Retinal pigment epithelial cell (primary cell): ENCODE measurements around a stretch of chr14.

DNA sequence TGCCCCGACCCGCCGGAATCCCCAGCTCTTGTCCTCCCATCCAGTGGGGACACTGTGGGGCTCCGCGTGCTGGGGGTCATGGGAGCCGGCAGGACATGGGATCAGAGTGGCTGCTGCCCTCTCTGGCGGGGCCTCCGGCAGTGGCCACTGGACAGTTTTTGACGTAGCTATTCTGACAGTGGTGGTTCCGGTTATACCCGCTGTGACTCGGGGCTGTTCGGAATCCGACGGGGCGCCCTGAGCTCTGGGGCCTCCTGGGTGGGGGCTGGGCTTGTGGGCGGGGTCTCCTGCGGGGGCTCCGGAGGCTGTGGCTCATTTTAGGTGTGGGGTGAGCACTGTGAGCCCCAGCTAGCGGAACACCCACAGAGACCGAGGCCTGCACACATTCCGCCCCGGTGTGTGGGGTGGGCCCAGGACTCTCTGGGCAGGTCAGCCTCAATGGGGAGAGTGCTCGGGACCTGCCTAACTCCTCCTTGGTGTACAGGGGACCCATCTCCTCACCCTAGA lies 374.1 kb downstream of the TMEM121 start:
- RRBS, result 93% methylated on average over 11 of the region's 24 CpGs

DNA sequence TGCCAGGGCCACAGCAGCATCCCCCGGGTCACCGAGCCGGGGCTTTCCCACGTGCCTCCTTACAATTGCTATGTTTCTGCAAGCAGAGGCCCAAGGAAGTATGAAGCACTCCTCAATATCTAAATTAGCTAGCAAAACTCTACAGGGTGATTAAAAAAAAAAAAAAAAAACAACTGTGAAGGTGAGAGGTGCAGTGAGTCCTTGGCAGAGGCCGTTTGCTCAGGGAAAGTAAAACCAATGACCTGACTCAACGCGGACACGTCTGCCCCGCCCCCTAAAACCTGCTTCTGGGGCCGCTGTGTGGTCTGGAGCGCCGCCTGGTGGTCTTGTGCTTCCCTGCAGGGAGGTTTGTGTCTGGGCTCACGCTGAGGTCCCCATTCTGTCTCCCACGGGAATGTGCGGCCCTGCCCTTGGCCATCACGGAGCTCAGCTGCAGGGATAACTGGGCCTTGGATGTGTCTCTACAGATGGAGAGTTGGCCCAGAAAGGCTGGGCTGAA lies 418.5 kb downstream of the TMEM121 start:
- RRBS, result no CpG with 5 or more reads among the region's 16 CpGs

GRCh38 chr14:105986330-105986705 lies 459.9 kb downstream of the TMEM121 start:
- RRBS, result no CpG with 5 or more reads among the region's 5 CpGs

GRCh38 chr14:106004840-106005972 lies 478.8 kb downstream of the TMEM121 start:
- RRBS, result no CpG with 5 or more reads among the region's 10 CpGs

DNA sequence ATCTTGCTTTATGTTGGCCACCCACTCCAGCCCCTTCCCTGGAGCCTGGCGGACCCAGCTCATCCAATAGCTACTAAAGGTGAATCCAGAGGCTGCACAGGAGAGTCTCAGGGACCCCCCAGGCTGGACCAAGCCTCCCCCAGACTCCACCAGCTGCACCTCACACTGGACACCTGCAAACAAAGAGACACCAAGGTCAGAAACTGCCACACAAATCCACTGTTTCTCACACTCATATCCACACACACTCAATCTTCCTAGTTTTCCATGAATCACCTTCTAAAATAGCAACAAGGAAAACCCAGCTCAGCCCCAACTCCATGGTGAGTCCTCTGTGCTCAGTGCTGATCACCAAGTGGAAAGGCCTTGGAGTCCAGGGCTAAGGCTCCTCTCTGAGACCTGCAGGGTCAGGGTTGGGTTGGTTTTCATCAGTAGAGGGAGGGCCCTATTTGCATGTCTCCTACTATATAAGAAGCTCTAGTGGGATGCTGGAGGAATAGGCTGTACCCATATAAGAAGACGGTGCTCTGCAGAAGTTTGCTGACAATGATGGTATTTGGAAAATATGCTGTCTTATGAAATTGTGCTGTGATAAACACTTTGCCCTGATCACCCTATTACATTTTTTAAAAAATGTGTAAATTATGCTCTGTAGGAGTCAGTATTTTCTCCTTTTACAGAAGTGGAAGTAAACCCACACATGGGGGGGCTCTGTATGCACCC lies 536.1 kb downstream of the TMEM121 start:
- RRBS, result no CpG with 5 or more reads among the region's 2 CpGs

- RRBS, result no CpG with 5 or more reads among the region's 6 CpGs
Measured at GRCh38 chr14:106211361-106211804, 685.0 kb downstream of the TMEM121 start.

DNA sequence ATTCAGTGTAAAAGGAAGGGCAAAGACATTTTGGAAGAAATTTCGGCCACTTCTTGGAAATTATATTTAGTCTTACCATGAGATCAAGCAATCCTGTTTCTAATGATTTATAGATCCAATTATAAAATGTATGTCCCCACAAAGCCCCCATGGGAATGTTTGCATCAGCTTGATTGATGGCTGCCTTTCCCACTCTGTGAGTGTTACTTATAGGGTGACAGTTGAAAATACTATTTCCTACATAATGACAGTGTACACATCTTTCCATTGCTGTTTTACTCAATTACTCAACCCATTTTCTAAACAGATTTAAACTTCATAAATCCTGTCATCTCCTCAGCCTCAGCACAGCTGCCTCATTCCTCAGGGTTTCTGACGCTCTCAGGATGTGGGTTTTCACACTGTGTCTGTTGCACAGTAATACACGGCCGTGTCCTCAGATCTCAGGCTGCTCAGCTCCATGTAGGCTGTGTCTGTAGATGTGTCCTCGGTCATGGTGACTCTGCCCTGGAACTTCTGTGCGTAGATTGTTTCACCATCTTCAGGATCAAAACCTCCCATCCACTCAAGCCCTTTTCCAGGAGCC lies 749.9 kb downstream of the TMEM121 start:
- RRBS, result no CpG with 5 or more reads among the region's 6 CpGs

DNA sequence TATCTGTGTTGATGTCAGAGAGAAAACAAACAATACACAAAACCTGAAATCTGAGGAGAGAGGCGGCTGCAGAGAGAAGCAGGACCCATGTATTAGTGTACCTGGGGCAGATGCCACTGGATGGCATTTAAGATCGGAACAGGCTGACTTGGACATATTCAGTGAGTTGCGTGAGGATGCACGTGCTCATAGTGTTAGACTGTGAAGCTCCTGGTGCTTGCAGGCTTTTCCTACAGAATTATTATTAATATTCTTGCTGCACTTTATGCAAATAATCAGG lies 810.3 kb downstream of the TMEM121 start:
- RRBS, result no CpG with 5 or more reads among the region's 4 CpGs

GRCh38 chr14:106845012-106846094 lies 1319.0 kb downstream of the TMEM121 start:
- RRBS, result 36% methylated on average over 7 of the region's 38 CpGs

DNA sequence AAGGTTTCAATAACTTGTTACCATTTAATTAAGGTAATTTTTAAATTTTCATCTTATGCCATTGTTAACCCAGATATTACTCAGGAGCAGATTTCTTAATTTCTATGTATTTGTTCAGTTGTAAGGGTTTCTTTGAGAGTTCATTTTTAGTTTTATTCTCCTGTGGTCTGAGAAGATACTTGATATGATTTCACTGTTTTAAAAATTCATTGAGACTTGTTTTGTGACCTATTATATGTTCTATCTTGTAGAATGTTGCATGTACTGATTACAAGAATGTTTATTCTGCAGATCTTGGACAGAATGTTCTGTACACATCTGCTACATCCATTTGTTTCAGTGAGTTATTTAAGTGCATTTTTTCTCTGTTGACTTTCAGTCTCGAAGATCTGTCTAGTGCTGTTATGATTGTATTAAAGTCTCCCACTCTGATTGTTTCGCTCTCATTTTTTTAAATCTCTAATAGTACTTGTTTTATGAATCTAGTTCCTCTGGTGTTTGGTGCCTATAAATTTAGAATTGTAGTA lies 1319.8 kb downstream of the TMEM121 start:
- RRBS, result no CpG with 5 or more reads among the region's 2 CpGs

DNA sequence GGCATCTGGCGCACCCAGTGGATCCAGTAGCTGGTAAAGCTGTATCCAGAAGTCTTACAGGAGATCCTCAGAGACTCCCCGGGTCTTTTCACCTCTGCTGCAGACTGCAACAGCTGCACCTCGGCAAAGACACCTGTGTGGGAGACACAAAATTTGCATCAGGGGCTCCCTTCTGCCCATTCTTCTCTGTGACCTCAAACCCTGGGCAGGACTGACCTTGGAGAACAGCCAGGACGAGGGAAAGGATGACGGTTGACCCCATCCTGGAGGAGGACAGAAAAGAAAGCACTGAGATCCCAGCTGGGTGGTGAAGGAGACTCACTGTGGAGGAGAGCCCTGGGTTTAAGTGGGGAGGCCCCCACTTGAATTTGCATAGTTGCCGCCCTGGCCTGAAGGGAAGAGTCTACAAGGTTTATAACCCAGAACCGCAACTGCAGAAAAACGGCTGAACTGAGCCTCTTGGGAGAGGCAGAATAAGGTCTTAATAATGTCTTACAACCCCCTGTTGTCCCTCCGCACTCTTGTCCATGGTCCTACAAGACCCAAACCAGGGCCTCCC lies 1325.0 kb downstream of the TMEM121 start:
- RRBS, result 82% methylated on average over 1 of the region's 9 CpGs